Osteoblast (primary cell): ENCODE measurements around the genes OSTC and ELOVL6.

- CAGE, long polyA plus RNA, result no peak
- RRBS, result no CpG with 5 or more reads among the region's 1 CpG
Measured at GRCh38 chr4:108029988-108030209, 40.2 kb downstream of the HADH start.

GRCh38 chr4:108045563-108046273 lies 56.0 kb downstream of the HADH start:
- CAGE, long polyA plus RNA, result no peak
- RRBS, result no CpG with 5 or more reads among the region's 5 CpGs

DNA sequence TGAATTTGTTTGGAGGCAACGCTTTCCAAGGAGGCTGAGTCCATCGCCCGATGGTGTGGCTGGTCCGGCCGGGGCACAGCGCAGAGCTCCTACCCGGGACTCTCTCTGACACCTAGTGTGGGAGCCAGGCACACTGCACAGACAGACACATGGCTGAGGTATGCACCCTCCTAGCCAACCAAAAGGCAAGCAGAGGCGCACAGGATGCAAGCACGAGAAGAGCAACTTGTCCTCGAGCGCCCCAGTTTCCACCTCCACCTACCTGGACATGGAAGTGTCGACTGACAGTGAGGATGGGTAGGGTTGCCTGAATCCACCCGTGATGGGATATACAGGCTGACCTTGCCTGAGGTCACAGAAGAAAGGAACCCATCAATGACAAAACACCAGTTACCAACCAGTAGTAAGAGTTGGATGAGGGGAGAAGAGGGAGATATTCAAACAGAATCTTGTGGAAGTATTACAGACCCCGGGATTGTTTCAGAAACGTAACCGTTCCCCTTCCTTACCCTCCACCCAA lies 87.3 kb downstream of the LEF1 start:
- CAGE, long polyA plus RNA, result no peak
- RRBS, result no CpG with 5 or more reads among the region's 16 CpGs

GRCh38 chr4:108171195-108171829 lies 2.6 kb upstream of the LEF1 start:
- CAGE, long polyA plus RNA, result no peak
- RRBS, result 8% methylated on average over 7 of the region's 28 CpGs

GRCh38 chr4:108649902-108651164 lies at the start of gene OSTC:
TSS of gene OSTC (plus strand) at chr4:108650599.
- CAGE, long polyA plus RNA, result start-site peak on the plus strand at chr4:108650595-108650663, 10,689 and 8,013 reads in 2 replicates
- RRBS, result 2% methylated on average over 13 of the region's 54 CpGs

DNA sequence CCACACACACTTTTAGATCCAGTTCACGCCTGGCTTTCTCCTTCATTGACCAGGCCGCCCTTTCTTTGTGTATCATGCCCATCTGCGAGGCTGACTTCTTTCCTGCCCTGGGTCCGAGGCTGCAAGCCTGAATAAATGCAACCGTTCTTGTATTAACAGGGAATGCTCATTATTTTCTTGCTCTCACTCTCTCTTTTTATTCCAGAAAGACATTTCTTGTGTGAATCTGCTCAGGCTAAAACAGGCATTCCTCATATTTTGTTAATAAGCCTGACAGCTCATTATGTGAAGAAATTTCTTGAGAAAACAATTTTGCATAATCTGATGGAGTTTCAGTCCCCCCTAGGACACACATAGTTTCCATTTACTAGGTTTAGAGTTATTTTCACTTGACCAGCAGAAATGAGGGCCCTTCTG lies 104.4 kb upstream of the ETNPPL start:
- CAGE, long polyA plus RNA, result no peak
- RRBS, result no CpG with 5 or more reads among the region's 5 CpGs

DNA sequence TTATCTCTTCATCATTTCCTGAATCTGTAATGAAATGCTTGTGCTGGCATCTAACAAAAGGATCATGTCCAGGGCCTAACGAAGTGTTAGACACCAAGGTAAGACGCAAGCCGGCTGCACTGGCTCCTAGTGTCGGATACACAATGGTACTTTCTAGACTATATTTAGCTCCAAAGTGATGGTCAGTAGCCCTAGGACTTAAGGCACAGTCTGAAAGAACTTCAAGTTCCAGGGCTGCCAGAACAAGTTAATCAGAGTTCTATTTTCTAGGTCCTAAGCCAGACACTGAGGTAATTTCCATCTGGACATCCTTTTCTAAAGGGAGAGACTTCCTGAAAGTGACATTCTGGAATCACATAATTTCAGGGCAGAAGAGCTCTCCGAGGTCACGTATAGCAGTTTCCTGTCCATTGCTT lies 118.1 kb downstream of the COL25A1 start:
- CAGE, long polyA plus RNA, result no peak
- RRBS, result no CpG with 5 or more reads among the region's 6 CpGs

GRCh38 chr4:109434178-109435046 lies 797 bp downstream of the SEC24B start:
- CAGE, long polyA plus RNA, result no peak
- RRBS, result 4% methylated on average over 5 of the region's 44 CpGs

- CAGE, long polyA plus RNA, result no peak
- RRBS, result no CpG with 5 or more reads among the region's 8 CpGs
Measured at GRCh38 chr4:109501705-109502764, 58.0 kb upstream of the MCUB start.

- CAGE, long polyA plus RNA, result no peak
- RRBS, result no CpG with 5 or more reads among the region's 4 CpGs
Measured at GRCh38 chr4:109588180-109588677, 28.2 kb downstream of the MCUB start.

GRCh38 chr4:109650056-109650393 lies 53.2 kb downstream of the CASP6 start:
- CAGE, long polyA plus RNA, result no peak

- CAGE, long polyA plus RNA, result no peak
- RRBS, result no CpG with 5 or more reads among the region's 6 CpGs
Measured at GRCh38 chr4:109814705-109815144, 837 bp upstream of the GAR1 start.

DNA sequence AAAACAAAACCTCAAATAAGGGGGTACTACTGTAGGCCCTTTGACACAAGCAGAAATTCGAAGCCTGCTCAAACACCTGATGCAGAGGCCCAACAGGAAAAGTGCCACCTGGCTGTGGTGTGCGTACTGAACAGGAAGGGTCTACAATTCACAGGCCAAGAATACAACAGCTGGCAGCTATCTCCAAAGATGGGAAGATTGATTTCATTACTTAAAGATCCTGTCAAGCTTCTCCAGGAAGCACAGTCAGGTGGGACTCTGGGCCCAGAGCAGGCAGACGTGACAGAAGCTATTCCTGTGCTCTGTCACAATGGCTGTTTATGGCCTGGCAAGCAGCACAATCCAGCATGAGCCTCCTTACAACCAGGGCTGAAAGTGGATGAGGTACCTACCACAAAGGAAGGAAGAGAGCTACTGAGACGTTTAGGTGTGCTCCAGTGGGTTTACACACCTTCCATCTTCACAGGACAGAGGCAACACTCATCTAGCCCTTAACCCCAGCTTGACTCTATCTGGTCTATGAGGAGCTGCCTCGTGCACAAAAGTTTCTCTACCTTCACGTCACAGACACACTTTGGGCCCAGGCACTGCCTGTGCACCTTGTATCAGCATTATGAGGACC lies 26.4 kb downstream of the LRIT3 start:
- CAGE, long polyA plus RNA, result no peak
- RRBS, result no CpG with 5 or more reads among the region's 6 CpGs

- CAGE, long polyA plus RNA, result no peak
- RRBS, result no CpG with 5 or more reads among the region's 1 CpG
Measured at GRCh38 chr4:109985979-109986270, 73.2 kb downstream of the EGF start.

- CAGE, long polyA plus RNA, result no peak
- RRBS, result no CpG with 5 or more reads among the region's 7 CpGs
Measured at GRCh38 chr4:110128407-110129115, 69.9 kb downstream of the ELOVL6 start.

GRCh38 chr4:110182607-110183637 lies 15.5 kb downstream of the ELOVL6 start:
- CAGE, long polyA plus RNA, result no peak
- RRBS, result no CpG with 5 or more reads among the region's 18 CpGs

- CAGE, long polyA plus RNA, result no peak
- RRBS, result no CpG with 5 or more reads among the region's 4 CpGs
Measured at GRCh38 chr4:110193578-110194454, 4.6 kb downstream of the ELOVL6 start.

DNA sequence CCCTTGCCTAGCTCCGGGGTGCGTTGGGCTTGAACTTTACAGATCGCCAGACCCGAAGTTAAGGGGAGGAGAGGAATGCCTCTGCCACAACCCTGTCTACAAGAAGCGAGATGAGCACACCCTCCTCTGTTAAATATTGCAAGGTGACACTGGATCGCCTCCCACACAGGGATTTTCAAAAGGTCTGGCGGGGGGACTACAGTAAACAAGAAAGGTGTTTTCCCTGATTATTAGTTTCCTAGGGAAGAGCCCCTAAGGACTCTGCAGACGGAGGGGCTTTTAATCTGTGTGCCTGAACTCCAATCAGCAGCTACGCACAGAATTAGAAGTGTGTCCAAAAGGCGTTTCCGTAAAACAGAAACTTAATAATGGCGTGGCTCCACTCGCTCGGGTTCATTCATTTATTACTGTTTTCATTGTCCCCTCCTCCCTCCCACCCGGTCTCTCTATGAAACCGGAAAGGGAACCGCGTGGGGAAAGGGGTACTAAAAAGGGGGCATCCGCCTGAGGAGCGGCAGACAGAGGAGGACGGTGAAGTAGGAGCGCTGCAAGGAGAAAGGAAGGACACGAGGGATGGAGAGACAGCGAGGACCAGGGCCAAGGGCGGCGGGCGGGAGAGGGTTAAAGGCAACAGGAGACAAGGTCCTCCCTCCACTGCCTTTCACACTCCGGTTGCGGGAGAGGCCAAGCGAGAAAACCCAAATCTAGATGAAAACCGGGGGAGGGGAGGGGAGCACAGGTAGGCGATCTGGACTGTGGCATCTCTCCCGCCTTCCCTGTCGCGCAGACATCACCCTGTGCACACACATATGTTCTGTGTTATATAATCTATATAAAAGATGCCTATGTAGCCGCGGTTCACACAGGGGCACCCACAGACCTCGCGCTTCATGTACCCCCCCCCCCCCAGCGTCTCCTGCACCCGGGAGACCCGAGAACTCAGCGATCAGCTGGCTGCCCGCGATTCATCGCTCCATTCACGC lies 944 bp downstream of the ELOVL6 start:
- CAGE, long polyA plus RNA, result no peak
- RRBS, result 1% methylated on average over 4 of the region's 47 CpGs

DNA sequence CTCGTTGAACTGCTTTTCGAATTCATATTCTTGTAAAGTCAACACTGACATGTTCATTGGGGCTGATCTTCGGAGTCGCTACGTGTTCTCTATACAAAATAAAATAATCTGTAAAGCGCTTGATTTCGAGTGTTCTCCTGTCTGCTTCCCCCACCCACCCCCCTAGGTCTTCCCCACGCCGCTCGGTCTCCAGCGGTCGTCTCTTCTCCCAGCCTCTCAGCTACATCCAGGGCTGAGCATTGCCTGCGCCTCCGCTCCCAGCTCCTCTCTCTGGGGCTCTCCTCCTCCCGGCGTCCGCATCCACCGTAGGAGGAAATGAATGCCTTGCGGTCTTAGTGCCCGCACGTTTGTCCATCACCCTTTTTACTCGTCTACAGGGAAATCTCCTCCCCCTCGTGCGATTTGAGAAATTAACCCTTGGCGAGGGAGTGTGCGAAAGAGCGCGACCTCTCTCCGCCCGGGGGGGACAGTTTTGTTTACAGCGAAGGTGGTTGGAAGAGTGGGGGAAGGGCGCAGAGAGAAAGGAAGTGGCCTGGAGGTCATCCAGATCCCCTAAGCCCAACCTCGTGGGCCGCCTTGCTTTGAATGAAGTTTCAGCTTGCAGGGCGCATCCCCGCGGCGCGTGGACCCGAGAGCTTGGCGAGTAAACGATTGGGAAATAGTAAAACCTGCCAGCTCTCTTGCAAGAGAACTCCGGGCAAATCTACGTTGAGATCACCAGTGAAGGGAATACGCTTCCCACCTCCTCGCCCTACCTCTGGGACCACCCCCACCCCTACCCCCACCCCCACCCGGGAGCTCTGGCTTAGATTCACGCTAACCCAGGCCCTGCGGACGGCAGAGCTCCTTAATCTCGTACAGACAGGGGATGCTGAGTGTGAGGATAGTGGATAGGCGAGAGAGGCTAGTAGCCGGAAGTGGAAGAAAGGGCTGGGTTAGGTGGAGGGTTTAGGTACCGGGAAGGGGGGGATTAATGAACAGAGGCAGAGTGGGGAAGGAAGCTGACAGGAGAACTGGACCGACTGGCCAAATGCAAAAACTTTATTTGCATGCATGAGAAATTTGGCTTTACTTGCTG lies at the start of gene ELOVL6:
Gene ELOVL6, minus strand, starts transcription at position 337 of the 1,078 bp plus-strand sequence.
- CAGE, long polyA plus RNA, result no peak
- RRBS, result 2% methylated on average over 6 of the region's 55 CpGs

DNA sequence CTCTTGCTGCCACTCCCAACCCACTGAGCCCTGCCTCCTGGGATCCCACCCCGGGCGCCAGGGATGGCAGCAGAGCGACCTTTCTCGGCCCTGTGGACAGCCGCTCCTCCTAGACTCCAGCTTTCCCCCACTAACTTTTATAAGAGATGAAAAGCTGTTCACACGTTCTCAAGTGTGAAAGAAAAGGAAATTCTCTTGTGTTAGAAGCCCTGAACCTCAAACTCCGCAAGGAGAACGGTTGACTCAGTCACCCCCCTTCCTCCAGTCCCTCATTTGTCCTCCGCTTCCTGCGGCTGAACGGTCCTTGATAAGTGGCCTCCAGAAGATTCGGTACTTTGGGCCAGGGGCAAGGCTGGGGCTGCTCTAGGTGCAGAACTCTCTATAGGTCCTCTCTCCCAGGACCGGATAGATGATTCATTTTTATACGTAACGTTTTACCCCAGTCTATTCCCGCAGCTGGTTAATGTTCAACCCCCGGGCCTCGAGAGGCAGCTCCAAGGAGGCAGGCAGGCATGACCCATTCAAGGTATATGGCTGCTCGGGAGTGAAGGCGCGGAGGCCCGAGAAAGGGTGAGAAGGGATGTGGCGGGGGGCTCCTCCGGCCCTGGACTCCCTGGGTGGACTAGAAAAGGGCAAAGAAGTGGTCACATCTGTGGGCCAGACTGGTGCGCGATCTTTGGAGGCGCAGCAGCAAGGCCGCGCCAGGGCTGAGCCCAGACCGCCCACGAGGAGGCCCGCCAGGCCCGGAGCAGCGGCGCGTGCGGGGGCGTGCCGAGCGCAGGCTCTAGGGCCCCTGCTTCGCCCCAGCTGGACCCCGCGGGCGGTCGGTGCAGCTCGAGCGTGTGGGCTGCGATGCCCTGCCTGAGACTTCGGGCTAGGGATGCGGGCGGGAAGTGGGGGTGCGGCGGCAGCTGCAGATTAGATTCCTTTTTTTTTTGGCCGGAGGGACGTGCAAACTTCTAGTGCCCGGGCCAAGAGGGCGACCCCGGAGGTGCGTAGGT lies 11.8 kb downstream of the PITX2 start:
- CAGE, long polyA plus RNA, result no peak
- RRBS, result 5% methylated on average over 6 of the region's 59 CpGs